ENCODE results near the gene ABLIM1.

- RRBS, 2 experiments = no CpG with 5 or more reads among the region's 1 CpG
Observed at GRCh38 chr10:113450468-113450841, 102.4 kb upstream of the HABP2 start.

GRCh38 chr10:113553940-113554641, 1.2 kb downstream of the HABP2 start:
- RRBS, 2 experiments = no CpG with 5 or more reads among the region's 8 CpGs

- RRBS, 2 experiments = no CpG with 5 or more reads among the region's 8 CpGs
Observed at GRCh38 chr10:113560919-113561867, 8.3 kb downstream of the HABP2 start.

DNA sequence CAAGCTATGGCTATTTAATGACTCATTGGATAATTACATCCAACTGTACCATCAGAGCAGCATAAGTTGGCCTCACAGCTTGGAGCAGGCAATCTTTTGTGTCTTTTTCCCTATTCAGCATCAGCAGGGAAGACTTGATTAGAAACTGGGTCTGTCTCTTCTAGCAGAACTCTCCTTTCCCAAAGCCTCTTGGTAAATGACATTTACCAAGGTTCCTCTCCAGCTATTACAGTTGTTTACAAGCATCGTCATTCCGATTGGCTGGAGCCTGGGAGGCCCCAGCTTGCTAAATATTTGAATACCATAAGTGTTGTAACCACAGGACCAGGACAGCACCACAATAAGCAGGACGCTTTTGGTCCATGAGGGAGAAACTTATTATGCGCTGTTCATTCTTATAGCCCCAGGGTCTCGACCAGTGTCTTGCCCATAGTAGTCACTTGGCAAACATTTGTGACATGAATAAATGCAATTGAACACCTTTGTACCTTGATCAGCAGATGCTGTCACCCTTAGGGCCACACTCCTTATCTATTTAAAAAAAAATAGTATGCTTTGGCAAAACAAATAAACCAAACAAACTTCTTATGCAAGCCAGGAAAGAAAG, 33.0 kb downstream of the NRAP start:
- RRBS, 2 experiments = no CpG with 5 or more reads among the region's 5 CpGs

DNA sequence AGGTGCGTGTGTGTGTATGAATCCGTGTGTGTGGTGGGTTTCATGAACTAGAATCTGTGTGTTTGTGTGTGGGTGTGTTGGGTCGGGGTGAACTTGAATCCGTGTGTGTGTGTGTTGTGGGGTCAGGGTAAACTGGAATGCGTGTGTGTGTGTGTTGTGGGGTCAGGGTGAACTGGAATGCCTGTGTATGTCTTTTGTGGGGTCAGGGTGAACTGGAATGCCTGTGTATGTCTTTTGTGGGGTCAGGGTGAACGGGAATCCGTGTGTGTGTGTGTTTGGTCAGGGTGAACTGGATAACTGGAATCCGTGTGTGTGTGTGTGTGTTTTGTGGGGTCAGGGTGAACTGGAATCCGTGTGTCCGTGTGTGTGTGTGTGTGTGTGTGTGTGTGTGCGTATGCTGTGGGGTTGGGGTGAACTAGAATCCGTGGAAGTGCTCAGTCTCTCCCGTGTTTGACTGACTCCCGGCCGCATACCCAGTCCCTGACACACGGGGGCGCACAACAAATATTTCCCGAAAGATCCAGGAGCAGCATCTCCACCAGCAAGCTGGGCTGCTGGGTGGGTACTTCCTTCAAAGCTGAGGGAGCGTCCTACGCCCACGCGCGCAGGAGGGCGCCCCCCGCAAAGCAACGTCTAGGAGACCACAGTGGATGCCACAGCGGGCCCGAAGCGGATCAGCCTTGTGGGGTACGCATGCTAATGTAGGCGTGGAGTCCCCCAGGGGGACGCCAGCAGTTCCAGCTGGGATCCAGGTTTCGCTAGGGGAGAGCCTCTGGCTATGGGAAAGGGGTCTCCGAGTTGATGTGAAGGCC, 843 bp upstream of the CASP7 start:
- RRBS, 2 experiments = no CpG with 5 or more reads among the region's 34 CpGs

- RRBS, 2 experiments = no CpG with 5 or more reads among the region's 6 CpGs
Observed at GRCh38 chr10:113704731-113705289, 25.1 kb downstream of the CASP7 start.

- RRBS, 2 experiments = no CpG with 5 or more reads among the region's 2 CpGs
Observed at GRCh38 chr10:113858245-113858987, 4.0 kb downstream of the NHLRC2 start.

- RRBS, 2 experiments = no CpG with 5 or more reads among the region's 15 CpGs
Observed at GRCh38 chr10:113937545-113938621, 83.4 kb downstream of the NHLRC2 start.

DNA sequence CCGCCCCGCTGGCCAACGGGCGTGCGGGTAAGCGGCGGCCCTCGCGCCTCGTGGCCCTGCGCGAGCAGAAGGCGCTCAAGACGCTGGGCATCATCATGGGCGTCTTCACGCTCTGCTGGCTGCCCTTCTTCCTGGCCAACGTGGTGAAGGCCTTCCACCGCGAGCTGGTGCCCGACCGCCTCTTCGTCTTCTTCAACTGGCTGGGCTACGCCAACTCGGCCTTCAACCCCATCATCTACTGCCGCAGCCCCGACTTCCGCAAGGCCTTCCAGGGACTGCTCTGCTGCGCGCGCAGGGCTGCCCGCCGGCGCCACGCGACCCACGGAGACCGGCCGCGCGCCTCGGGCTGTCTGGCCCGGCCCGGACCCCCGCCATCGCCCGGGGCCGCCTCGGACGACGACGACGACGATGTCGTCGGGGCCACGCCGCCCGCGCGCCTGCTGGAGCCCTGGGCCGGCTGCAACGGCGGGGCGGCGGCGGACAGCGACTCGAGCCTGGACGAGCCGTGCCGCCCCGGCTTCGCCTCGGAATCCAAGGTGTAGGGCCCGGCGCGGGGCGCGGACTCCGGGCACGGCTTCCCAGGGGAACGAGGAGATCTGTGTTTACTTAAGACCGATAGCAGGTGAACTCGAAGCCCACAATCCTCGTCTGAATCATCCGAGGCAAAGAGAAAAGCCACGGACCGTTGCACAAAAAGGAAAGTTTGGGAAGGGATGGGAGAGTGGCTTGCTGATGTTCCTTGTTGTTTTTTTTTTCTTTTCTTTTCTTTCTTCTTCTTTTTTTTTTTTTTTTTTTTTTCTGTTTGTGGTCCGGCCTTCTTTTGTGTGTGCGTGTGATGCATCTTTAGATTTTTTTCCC, 1.6 kb downstream of the ADRB1 start:
- RRBS, 2 experiments = 5 to 8% methylated on average over 28 of the region's 90 CpGs

- RRBS, 2 experiments = no CpG with 5 or more reads among the region's 2 CpGs
Observed at GRCh38 chr10:114260869-114261418, 21.9 kb downstream of the VWA2 start.

DNA sequence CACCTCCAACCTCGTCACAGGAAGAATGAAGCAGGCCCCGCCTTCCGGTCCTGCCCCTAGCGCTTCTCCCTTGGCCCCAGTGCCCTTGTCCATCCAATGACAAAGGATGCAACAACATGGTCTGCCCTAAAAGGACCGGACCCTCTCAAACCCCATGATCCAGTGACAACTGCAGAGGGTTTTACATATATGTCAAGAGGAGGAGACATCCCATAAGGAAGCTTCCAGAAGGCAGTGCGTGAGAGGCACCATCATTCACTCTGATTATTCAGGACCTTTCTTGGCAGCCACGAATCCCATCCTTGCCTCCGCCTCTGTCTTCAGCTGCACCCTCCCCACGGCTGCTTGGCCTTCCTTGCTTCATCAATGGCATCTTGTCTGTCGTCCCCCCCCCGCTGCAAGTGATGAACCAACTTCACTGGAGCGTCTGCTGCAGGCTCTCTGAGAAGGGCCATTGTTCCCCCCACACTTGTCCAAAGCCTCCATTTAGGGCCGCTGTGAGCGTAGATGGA, 20.3 kb downstream of the AFAP1L2 start:
- RRBS, 2 experiments = 97% methylated on average over 3 of the region's 14 CpGs

DNA sequence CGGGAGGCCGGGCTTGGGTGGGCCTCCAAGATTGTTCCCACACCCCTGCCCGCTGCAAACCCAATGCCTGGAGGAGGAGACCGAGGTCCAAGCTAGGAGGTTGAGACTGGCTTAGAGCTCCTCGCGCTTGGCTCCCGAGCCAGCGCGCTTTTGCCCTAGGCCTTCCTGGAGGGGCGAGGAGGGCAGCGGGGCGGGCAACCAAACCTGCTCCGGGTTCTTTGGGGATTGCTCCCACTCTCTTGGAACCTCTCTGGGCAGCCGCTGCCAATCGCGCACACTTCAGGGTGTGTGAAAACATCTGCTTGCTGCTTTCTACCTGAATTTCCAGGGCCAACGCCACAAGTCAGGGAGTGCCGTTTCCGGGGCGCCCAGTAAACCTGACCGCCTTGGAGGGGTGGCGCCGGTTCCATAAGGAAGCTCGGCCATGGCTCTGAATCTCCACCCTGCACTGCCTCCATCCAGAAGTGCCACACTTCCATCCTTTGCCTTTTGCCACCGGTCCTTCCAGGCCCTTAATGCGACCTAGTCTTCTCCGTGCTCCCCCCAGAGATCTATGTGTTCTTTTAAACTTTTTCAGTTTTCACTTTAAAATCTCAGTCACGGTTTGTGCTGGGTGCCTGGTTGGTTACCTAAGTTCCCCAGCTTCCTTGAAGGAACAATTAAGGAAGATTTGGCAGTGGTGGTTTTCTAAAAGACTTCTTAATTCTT, 683 bp upstream of the AFAP1L2 start:
- RRBS, 2 experiments = 3 to 9% methylated on average over 8 of the region's 28 CpGs

DNA sequence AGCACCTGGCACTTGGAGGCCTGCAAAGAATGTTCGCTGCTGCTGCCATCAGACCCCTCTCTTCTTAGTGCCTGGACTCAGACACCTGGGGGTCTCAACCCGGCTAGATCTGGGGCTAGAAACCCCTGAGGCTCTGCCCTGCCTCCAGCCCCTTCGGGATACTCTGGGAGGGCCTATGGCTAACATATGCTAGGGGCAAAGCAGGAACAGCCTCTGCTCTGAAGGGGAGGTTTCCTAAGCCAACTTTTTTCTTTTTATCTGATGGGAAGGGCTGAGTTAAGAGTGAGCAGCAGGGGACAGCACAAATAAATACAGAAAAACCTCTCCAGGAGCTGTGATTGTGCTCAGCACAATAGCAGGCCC, 22.7 kb upstream of the AFAP1L2 start:
- RRBS, 2 experiments = no CpG with 5 or more reads among the region's 3 CpGs

DNA sequence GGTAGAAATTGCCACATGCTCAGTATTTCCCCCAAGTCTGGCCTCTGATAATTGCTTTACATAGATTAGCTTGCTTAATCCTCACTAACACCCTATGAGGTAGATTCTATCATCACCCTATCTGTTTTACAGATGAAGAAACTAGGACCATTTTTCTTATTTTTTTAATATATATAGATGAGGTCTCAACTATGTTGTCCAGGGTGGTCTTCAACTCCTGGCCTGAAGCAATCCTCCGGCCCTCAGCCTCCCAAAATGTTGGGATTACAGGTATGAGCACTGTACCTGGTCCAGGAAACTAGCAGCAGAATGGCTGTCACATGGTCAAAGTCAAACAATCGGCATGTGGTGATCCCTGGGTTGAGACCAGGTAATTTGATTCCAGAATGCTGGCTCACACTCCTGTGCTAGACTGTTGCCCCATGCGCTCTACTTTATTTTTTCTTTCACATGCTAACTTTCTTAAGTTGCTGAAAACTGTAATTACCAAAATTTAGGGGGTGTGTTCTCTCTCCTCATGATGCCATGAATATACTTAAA, 67.9 kb upstream of the AFAP1L2 start:
- RRBS, 2 experiments = no CpG with 5 or more reads among the region's 3 CpGs

GRCh38 chr10:114628824-114629783, 29.0 kb downstream of the ABLIM1 start:
- RRBS, 2 experiments = no CpG with 5 or more reads among the region's 12 CpGs

GRCh38 chr10:114647340-114647873, 10.7 kb downstream of the ABLIM1 start:
- RRBS, 2 experiments = no CpG with 5 or more reads among the region's 1 CpG

GRCh38 chr10:114658033-114658643, at the start of gene ABLIM1:
TSS of gene ABLIM1 (minus strand) at chr10:114658275.
- RRBS, 2 experiments = no CpG with 5 or more reads among the region's 6 CpGs

DNA sequence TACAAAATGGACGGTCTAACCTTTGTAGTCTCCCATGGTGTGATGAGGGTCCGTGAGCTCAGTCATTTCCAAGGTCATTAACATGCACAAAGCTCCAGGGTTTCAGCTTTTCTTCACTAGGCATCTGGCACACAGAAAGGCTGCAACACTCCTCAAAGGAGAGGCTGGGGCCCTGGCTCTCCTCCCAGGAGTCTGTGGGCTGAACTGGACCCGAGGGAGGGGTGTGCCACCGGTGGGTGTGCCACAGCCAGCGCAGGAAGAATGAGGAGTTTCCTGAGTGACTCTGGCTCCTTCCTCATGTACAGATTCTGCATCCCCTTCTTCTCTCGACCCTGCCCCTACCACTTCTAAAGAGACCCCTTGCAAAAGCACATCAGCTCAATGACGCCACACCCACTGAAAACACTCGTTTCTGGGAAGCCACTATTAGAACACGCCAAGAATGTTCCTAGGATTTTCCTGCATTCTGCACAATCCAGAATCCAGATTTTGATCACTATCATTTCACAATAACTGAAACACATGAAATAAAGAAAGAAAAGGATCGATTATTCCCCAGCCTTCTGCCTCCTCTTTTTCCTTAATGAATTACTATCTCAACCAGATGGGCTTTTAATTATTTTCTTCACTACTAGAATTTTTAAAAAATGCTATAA, 26.3 kb upstream of the ABLIM1 start:
- RRBS, 2 experiments = no CpG with 5 or more reads among the region's 10 CpGs

- RRBS, 2 experiments = no CpG with 5 or more reads among the region's 12 CpGs
Observed at GRCh38 chr10:114696729-114697694, 38.9 kb upstream of the ABLIM1 start.

DNA sequence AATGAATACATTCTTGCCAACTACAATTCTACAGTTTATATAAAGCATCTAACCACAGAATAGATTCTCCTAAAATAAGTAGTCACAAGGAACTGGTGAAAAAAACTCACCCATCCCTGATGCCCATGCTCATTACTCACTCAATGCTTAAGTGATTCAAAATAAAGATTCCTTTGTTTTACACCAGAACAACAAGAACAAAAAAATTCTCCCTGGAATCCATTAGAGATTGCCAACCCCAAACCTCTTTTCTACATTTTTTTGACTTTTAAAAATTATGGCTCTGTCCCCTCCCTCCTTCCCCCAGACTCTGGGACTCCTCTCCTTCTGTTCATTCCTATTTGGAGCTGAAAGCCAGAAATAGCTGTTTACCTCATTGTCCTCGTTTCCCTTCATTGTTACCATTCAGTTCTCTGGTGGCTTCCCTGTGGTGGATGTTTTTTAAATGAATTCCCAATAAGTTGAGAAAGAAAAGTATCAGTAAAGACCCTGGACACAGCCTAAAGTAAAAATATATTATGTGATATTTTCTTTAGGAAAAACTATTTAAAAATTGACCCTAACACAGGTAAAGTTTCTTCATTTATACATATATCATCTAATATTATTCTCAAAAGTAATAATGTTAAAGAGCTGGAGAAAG, 63.2 kb upstream of the FHIP2A start:
- RRBS, 2 experiments = no CpG with 5 or more reads among the region's 1 CpG

Data from Panc1 (cell line).